Omental fat pad (tissue), 4 donors: ENCODE data around the genes DSCAML1, IL10RA, SMIM35, SCN4B, CD3E and ATP5MG.

- PRO-cap = no peak
- RAMPAGE, long total RNA, 4 experiments = no peak in any of the 4 experiments
Observed at GRCh38 chr11:117218967-117219469, 12.9 kb downstream of the PCSK7 start.

- PRO-cap = no peak
- RAMPAGE, long total RNA, 4 experiments = no peak in any of the 4 experiments
Observed at GRCh38 chr11:117289938-117290743, 25.9 kb downstream of the BACE1 start.

DNA sequence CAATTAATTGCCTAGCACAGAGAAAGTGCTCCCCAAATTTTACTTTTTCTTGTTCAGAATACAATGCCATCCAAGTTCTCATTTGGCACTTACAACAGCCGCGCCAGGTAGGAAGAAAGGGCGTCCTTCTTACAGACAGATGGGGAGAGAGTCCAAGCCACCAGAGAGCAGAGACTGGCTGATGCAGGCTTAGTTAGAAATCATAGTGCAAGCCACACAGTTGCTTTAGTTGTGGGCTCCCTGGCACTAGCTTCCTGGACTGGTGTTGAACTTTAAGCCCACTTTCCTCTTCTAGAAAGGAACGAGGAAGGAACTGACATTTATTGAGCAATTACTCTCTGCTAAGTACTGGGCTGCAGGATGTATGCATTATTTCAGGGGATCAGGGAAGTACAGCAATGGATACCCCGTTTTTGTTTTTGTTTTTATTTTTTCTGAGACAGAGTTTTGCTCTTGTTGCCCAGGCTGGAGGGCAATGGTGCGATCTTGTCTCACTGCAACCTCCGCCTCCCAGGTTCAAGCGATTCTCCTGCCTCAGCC is 3.0 kb downstream of the BACE1 start:
- PRO-cap = no peak
- RAMPAGE, long total RNA, 4 experiments = no peak in any of the 4 experiments

DNA sequence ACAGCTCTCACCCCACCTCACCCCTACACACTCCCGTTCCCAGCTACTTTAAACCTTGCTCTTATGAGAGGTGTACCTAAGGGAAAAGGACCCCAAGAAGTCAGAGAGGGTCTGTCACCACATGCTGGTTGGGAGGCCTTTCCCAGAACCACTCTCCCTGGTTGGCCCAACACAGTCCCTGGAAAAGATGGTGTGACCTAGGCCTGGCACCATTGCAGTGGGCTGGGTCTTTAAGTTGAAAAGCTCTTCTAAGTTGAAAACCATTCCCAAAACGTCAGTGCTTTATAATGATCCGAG is 18.1 kb downstream of the DSCAML1 start:
- PRO-cap = no peak
- RAMPAGE, long total RNA, 4 experiments = no peak in any of the 4 experiments

GRCh38 chr11:117796591-117797531 is at the start of gene DSCAML1:
Gene DSCAML1, minus strand, starts transcription at chr11:117797216.
- PRO-cap = no peak
- RAMPAGE, long total RNA, 4 experiments = start-site peak on the minus strand in 2 of 4 experiments, at chr11:117797166-117797198 at its widest, 23 to 104 reads per replicate

DNA sequence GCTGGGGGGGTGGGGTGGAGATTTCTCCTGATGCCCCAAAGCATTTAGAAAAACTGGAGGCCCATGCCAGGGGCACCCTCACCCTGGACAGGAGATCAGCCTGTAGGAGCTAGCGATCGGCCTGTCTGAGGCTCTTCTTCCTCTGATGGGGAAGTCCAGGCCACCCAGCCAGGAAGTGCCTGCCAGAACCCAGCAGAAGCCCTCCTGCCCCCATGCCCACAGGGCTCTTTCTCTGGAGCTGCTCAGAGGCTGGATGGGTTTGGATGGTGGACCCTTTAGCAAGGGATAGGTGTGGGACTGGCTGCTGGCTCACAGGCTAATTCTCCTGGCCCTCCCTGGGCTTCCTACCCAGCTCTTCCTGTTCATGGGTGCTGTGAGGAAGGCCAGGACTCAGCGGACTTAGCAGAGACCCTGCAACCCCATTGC is 7.7 kb downstream of the FXYD2 start:
- PRO-cap = no peak
- RAMPAGE, long total RNA, 4 experiments = no peak in any of the 4 experiments

DNA sequence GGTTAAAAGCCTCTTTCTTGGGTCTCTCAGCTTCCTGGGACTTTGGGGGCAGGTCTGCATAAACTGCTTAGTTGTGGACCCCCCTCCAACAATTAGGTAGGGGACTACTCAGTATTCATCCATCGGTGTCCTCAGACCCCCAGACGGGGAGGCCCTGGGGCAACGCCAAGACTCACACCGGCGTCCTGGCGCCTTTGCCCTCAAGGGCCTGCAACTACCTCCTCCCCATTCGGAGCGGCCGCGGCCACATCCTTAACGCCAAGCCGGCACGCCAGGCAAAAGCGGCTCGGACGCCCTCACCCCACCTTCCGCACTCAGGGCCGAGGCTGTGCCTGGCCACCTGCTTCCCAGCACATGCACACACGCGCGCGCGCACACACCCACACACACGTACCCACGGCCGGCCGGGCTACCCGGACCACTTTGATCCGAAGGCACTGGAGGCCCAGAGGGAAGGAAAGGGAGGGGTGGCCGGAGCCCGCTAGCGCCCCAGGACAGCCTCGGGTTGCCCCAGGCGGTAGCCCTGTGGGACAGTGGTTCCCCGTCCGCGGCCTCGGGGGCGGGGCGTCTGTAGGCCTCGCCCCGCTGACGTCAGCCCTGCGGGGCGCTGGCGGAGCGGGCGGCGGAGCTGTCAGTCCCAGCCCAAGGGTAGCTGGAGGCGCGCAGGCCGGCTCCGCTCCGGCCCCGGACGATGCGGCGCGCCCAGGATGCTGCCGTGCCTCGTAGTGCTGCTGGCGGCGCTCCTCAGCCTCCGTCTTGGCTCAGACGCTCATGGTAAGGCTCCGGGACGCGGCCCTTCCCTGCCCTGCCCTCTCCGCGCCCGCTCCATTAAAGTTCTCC is at the start of gene IL10RA:
TSS of gene IL10RA (plus strand) at position 634 of the 840 bp plus-strand sequence.
- PRO-cap = unidirectional peak, plus-strand start at position 634 of the sequence
- RAMPAGE, long total RNA, 4 experiments = start-site peak on the plus strand in 4 of 4 experiments, centred at positions 640 to 661 of the sequence, 100 to 688 reads per replicate

DNA sequence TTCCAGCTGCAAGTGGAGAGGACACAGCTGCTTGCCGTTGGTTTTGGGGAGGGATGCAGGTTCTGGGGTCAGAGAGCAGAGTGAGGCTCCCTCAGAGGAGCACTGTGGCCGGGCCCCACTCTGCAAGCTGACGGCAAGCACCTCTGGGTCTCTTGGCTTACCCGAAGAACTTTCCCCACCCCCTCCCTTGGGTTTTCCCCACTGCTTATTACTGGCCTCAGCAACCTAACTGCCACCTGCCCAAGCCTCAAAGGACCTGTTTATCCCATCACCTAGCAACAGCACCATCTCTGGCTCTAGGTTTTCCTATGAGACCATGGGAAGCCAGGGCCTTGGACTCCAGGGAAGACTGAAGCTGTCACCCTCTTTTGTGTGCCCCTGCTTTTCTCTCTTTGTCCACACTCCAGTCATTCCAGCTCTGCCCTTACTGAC is at the start of gene SMIM35:
TSS of gene SMIM35 (minus strand) at position 145 of the 432 bp plus-strand sequence.
- PRO-cap = no peak
- RAMPAGE, long total RNA, 4 experiments = no peak in any of the 4 experiments

GRCh38 chr11:118100198-118100594 is 13.4 kb upstream of the SMIM35 start:
- PRO-cap = no peak
- RAMPAGE, long total RNA, 4 experiments = no peak in any of the 4 experiments

- PRO-cap = no peak
- RAMPAGE, long total RNA, 4 experiments = start-site peak on the minus strand in 1 of 4 experiments, at chr11:118152781-118152835 at its widest, 26 reads per replicate
Observed at GRCh38 chr11:118152604-118153114, at the start of gene SCN4B. Gene SCN4B, minus strand, starts transcription at chr11:118152823.

GRCh38 chr11:118263562-118263968 is 532 bp downstream of the MPZL2 start:
- PRO-cap = no peak
- RAMPAGE, long total RNA, 4 experiments = no peak in any of the 4 experiments

GRCh38 chr11:118265851-118266320 is 1.8 kb upstream of the MPZL2 start:
- PRO-cap = no peak
- RAMPAGE, long total RNA, 4 experiments = start-site peak on the minus strand in 1 of 4 experiments, at chr11:118266136-118266161 at its widest, 9 reads per replicate

- PRO-cap = no peak
- RAMPAGE, long total RNA, 4 experiments = no peak in any of the 4 experiments
Observed at GRCh38 chr11:118291685-118292169, 12.8 kb upstream of the CD3E start.

- PRO-cap = no peak
- RAMPAGE, long total RNA, 4 experiments = start-site peak on the plus strand in 2 of 4 experiments, at chr11:118304729-118304771 at its widest, 14 to 48 reads per replicate
Observed at GRCh38 chr11:118304181-118305420, at the start of gene CD3E. Gene CD3E, plus strand, starts transcription at chr11:118304730.

- PRO-cap = no peak
- RAMPAGE, long total RNA, 4 experiments = no peak in any of the 4 experiments
Observed at GRCh38 chr11:118339307-118339745, 3.2 kb downstream of the CD3D start.

- PRO-cap = no peak
- RAMPAGE, long total RNA, 4 experiments = no peak in any of the 4 experiments
Observed at GRCh38 chr11:118359816-118360062, 339 bp downstream of the UBE4A start.

- PRO-cap = no peak
- RAMPAGE, long total RNA, 4 experiments = no peak in any of the 4 experiments
Observed at GRCh38 chr11:118366309-118366893, 7.0 kb downstream of the UBE4A start.

- PRO-cap = no peak
- RAMPAGE, long total RNA, 4 experiments = start-site peak on the plus strand in 4 of 4 experiments, at chr11:118401602-118401655 at its widest, 808 to 10,094 reads per replicate
Observed at GRCh38 chr11:118400948-118402118, at the start of gene ATP5MG. Gene ATP5MG, plus strand, starts transcription at chr11:118401606.

DNA sequence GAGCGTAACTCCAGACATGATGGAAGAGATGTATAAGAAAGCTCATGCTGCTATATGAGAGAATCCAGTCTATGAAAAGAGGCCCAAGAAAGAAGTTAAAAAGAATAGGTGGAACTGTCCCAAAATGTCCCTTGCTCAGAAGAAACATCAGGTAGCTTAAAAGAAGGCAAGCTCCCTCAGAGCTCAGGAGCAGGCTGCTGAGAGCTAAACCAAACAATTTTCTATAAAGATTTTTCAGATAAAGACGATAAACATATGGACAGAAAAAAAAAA is 4.4 kb downstream of the IFT46 start:
- PRO-cap = no peak
- RAMPAGE, long total RNA, 4 experiments = no peak in any of the 4 experiments

DNA sequence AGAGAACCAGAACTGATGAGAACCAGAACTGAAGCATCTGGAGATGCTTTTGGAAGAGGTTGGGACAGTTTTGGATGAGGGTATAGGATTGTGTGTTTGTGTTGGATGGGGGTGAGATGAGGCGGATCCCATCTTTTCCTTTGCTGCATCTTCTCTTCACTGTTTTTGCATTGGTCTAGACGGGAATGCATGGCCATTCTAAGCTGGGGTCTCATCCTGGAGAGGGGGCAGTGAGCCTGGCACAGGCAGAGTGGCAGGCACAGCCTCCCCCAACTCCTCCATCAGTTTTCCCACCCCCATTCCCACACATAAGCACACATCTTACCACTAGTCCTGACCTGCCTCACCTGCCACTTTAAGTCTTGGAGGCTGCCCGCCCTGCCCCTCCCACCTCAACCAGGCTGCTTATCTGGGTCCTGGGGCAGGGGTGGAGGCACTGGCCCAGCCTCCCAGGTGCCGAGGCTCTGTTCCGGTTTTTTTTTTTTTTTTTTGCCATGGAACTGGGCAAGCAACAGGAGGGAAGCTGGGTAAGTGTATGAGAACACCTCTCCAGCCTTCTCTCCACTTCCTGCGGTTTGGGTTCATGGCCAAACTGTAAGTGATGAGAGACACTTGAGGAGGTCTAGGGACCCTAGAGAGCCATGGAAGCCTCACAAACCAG is 22.3 kb downstream of the PHLDB1 start:
- PRO-cap = no peak
- RAMPAGE, long total RNA, 4 experiments = no peak in any of the 4 experiments